H7 (cell line): ENCODE data around the genes TEP1 and METTL17.

DNA sequence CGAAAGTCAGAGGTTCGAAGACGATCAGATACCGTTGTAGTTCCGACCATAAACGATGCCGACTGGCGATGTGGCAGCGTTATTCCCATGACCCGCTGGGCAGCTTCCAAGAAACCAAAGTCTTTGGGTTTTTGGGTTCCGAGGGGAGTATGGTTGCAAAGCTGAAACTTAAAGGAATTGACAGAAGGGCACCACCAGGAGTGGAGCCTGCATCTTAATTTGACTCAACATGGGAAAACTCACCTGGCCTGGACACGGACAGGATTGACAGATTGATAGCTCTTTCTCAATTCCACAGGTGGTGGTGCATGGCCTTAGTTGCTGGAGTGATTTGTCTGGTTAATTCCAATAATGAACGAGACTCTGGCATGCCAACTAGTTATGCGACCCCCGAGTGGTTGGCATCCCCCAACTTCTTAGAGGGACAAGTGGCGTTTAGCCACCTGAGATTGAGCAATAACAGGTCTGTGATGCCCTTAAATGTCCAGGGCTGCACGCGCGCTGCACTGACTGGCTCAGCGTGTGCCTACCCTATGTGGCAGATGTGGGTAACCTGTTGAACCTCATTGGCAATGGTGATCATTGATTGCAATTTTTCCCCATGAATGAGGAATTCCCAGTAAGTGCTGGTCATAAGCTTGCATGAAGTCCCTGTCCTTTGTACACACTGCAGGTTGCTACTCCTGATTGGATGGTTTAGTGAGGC, 2545.2 kb upstream of the OR11H12 start:
- RAMPAGE, long total RNA, result no peak

DNA sequence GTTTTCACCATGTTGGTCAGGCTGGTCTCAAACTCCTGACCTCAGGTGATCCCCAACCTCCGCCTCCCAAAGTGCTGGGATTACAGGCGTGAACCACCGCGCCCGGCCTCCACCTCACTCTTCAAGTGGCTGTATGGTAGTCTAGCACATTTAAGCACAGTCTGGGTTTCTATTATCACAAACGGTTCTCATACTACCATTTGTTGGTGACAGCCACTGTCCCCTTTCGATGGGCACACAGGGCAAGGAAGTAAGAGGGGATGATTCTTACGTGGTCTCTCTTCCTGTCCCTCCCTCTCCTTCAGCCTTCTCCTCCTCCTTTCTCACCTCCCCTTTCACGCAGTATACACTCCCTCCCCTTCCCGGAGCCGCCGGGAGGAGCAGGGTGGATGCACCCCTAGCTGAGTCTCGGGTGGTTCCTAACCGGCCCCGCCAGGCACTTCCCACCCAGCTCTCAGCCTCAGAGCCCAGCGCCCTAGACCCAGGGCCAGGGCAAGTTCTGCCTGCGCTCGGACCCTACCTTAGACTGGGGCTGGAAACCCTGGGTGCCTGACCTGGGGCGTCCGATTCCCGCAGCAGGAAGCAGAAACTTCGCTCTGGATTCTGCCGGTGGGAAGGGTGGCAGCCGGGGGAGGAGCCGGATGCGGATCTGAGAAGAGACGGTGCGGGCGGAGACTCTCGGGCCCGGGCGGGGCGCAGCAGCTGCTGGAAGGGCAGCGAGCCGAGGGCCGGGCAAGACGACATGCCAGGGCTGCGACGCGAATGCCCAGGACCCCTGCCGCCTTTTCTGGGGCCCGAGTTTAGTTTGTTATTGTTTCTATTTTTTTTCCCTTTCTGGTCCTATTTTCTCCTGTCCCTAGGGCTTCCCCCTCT, at the start of gene TEP1:
TSS of gene TEP1 (minus strand) at position 651 of the 873 bp plus-strand sequence.
- RAMPAGE, long total RNA, result start-site peak on the minus strand centred at position 621 of the sequence, 27 bp wide, 57 reads

GRCh38 chr14:20414708-20415287, 1.5 kb upstream of the TEP1 start:
- RAMPAGE, long total RNA, result no peak

DNA sequence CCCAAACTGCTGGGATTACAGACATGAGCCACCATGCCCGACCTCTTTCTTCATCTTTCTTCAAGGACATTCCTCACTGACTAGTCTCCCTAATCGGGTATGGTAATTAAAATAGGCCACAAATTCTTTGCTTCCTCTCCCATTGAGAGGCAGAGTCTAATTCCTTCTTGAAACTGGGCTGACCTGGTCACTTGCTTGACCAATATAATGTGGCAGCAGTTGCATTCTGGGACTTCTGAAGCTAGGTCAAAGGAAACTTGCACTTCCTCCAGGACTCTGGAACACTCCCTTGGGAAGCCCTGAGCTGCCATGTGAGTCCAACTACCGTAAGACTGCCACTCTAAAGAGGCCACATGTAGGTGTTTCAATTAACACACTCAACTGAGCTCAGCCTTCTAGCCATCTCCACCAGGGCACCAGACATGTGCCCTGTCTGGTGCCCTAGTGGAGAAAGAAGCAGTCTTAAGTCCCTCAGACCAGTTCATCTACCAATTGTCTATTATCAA, 6.0 kb upstream of the TEP1 start:
- RAMPAGE, long total RNA, result no peak

DNA sequence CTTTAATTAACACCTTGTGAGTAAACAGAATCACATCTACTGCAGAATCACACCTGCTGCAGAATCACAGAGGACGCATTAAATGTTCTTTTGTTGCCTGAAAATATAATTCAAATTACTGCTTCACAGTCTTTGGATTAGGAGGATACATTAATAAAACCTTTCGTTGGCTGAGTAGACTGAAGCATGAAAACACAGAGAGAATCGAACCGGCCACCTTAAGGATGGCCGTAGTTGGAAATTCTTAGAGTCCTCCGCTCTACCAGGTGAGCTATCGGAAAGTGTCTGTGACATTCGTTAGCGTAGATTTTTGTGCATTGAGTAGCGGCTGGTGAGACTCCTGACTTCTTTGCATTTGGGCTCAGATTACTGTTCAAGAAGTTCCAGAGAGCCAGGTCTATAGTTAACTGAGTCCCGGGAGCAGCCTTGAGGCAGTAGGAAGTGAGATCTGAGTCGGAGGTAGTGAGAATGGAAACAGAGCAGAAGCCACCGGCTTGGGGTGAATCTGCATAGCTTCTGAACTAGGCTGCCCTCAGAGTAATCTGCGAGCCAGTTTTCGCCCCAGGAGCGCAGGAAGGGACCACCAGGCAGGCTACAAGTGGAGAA, 11.2 kb downstream of the OR6S1 start:
- RAMPAGE, long total RNA, result no peak

DNA sequence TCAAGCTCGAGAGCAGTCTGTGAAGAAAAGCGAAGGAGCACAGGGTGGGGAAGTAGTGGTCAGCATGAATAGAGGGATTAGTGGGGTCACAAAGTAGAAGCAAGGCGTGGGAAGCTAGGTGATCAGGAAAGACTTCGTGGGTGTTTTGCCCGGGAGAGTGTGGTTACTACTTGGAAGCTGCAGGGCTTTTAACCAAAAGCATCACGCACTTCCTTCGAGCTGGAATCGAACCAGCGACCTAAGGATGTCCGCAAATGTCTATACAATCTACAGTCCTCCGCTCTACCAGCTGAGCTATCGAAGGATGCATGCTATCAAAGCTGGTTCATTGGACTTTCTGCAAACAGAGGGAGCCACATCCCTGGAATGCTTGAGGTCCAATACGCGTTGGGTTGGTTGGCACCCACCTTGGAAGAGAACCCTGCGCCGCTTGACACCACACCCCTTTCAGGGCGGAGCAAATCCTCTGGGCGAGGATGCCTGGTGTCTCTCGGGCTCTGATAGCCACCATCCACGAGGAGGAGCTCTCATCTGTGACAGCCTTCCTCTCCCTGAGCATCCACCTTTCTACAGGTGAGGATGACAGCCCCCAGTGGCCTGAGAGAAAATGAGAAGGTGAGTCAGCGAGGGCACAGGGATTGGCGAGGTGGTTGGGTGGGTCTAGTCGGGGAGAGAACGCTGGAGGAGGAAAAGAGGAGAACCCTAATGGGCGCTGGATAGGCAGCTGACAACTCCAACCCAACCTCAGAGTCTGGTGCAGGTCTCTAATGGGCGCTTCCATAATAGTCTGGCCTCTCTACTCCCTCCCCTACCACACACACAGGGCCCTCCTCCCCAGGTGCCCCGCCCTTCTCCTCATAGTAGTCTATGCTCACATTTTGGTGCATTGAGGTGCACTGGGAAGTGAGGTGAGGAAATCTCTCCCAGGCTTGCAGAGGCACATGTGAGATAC, 16.0 kb upstream of the OR6S1 start:
- RAMPAGE, long total RNA, result no peak

DNA sequence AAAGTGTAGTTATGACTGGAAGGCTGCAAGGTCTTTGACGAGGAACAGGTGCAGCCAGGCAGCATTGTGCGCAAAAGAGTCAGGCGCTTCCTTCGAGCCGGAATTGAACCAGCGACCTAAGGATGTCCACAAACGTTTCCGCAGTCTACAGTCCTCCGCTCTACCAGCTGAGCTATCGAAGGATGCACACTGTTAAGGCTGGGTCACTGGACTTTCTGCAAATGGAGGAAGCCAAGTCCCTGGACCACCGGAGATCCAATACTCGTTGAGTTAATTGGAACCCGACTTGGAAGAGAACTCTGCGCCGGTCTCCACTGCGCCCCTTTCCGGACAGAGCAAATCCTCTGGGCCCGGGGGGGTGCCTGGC, 18.4 kb upstream of the OR6S1 start:
- RAMPAGE, long total RNA, result no peak

DNA sequence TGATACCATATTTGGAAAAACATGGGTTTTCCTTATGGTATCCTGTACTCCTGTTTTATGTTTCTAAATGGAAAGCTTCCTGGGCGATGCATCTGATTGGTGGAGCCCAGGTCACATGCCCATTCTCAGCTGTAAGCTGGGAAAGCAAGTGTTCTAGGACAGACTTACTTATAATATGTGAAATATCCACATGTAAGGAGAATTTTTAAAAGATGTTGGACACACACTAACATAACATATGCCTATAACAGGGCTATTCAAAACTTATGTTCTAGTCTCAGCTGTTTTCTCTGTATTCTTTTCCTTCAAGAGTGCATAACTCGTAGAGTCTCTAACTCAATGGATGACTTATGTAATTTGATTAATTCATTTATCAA, 4.3 kb upstream of the RNASE4 start:
- RAMPAGE, long total RNA, result no peak

- RAMPAGE, long total RNA, result no peak
Observed at GRCh38 chr14:20685042-20685485, 704 bp downstream of the RNASE4 start.

DNA sequence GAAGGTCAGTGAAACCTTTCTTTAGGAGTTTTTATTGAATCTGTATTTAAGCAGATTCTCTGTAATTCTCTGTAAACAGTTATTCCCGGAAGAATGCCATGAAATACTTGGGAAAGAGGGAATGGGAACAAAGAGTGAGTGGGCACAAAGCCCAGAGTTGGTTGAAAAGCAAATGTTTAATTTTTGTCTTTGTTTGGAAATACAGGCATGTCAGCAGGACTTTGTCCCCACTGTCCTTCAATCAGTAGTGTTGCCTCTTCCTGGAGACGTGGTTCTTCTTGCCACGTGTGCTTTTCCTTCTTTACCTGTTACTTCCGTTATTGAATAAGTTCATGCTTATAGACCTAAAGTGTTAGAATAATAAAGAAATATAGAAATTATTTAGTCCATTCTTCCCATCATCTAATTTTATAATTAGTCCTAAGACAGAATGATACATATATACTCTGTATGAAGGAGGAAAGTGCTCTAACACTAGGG, 2.1 kb upstream of the ANG start:
- RAMPAGE, long total RNA, result no peak

DNA sequence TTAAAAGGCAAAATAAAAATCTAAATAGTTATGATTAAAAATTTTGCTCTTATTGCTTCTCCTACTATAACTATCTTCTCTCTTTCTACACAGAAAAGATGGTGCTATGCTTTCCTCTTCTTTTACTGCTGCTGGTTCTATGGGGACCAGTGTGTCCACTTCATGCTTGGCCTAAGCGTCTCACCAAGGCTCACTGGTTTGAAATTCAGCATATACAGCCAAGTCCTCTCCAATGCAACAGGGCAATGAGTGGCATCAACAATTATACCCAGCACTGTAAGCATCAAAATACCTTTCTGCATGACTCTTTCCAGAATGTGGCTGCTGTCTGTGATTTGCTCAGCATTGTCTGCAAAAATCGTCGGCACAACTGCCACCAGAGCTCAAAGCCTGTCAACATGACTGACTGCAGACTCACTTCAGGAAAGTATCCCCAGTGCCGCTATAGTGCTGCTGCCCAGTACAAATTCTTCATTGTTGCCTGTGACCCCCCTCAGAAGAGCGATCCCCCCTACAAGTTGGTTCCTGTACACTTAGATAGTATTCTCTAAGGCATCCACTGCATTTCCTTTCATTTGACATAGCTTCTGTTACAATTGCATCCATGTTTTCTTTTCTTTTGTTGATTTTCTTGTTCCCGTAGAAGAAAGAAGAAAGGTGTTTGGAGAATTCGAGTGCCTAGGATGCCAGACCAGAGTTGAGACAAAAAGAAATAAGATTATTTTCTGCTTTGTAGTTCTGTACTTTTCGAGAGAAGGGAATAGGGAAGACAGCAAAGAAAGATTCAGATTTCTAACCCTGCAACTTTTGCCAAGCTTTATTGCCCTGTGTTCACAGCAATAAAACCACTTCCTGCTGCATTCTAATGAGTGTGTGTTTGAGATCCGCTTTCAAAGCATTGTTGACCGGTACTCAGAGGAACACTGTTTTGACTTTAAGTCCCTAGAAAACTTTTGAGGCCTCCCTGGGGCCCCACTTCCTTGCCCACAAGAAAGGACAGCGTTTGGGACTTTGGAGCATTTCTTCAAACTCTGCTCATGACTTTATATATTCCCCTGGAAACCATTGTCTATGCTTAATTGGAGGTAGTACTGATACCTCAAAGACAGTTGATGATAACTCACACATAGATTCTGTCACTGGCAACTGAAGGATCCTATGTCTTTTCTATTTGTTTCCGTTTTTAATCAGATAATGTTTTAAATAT, 937 bp downstream of the RNASE6 start:
- RAMPAGE, long total RNA, result no peak

DNA sequence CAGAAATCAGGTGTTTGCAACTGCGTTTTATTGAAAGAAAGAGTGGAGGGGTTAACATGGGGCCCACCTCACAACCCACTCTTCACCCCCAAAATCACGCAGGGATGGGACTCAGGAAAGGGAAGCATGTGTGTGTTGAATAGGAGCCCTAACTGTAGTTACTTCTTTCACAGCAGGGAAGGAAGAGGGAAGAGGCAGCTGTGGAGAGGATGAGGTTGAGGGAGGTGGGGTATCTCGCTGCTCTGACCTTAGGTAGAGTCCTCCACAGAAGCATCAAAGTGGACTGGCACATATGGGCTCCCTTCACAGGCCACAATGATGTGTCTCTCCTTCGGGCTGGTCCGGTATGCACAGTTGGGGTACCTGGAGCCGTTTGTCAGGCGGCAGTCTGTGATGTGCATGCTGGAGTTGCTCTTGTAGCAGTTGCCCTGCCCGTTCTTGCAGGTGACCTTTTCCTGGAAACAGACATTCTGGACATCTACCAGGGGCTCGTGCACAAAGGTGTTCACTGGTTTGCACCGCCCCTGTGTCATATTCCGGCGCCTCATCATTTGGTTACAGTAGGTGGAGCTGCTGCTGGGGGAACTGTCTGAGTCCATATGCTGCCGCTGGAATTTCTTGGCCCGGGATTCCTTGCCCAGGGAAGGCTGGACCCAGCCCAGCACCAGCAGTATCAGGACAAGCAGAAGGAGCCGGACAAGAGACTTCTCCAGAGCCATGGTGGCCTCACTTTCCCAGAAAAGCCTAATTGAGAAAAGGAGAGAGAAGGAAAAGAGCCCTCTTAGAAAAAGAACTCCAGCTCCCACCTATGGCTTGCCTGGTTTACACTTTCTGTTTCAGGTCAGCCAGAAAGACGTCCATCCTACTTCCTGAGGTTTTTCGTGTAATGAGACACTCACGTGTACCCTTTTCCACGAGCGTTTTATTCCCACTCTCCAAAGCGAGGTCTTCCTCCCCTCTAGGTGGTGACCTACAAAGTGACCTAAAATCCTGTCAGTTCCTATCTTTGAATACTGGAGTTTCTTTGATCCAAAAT, 976 bp downstream of the RNASE1 start:
- RAMPAGE, long total RNA, result no peak

- RAMPAGE, long total RNA, result no peak
Observed at GRCh38 chr14:20970588-20971298, 15.5 kb downstream of the RNASE2 start.

DNA sequence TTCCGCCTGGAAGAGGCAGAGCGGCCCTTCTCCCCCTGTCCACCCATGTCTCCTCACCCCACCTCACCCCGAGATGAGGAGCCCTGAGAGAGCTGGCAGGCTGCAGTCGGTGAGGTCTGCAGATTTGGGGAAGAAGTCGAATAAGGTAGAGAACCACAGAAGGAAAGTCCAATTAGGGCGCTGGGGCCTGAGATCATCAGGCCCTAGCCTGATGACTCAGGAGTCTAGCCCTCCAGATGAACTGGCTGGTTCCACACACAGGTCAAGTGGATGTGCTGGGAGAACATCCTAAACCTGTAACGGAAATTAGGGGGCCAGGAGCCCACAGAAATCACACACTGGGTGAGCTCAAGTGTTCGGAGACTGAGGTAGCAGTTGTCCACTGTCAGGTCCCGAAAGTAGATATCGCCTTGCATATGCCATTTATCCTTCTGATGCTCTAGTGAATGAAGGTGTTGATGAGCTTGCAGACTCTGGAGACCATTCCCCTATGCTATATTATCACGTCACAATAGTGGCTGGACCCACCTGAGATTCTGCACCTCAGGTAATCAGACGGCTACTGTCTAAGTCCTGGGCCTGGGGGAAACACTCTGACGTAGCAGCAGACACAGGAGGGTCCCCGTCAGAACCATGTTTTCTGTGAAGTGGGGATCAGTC, 930 bp upstream of the METTL17 start:
- RAMPAGE, long total RNA, result no peak

DNA sequence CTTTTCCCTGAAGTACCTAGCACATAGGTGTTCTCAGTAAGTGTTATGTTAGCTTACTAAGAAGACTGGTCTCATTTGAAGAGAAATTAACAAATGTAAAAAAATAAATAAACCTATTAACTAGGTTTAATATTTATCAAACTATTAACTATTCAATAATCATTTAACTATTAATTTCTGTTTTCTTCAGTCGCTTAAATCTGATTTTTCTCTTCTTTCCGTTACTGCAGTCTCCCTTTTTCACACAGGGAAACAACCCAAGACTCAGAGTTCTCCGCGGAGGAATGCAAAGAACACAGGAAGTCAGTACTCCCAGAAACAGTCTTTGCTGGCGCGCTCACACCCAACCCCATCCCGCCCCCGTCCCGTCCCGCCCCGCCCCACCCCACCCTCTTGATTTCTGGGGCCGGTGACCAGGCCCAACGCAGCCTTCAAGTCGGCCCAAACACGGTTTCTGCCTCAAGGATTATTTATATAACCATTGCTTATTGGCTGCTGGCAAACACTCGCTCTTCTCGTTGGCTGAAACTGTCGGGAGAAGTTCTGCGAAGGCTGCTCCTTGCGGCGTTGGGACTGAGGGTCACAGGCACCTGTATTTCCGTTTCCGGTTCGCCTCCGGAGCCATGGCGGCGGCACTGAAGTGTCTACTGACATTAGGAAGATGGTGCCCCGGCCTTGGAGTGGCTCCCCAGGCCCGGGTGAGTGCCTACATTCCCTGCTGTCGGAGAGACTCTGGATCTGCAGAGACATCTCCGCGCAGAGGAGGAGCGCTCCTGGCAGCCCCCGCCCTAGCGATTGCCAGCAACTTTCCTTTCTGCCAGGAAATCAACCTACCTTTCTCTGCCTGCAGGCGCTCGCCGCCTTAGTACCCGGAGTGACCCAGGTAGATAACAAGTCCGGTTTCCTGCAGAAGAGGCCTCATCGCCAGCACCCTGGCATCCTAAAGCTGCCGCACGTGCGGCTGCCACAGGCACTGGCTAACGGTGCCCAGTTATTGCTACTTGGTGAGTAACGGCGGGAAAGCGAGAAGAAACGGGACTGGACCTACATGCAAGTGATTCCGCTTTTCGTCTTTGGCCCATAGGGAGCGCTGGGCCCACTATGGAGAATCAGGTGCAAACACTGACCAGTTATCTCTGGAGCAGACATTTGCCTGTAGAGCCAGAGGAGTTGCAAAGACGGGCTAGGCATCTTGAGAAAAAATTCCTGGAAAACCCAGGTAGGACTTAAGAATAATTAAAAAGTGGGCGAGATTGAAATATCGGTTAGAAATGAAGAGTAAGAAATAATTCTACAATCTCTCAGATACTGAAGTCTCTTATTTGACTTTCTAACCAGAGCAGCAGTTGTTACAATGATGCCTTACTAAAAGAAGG, at the start of gene METTL17:
TSS of gene METTL17 (plus strand) at position 601 of the 1,376 bp plus-strand sequence.
- RAMPAGE, long total RNA, result start-site peak on the plus strand centred at position 611 of the sequence, 16 bp wide, 195 reads

GRCh38 chr14:21015078-21015737, 9.7 kb downstream of the NDRG2 start:
- RAMPAGE, long total RNA, result no peak

- RAMPAGE, long total RNA, result no peak
Observed at GRCh38 chr14:21069354-21069843, 705 bp upstream of the ARHGEF40 start.

DNA sequence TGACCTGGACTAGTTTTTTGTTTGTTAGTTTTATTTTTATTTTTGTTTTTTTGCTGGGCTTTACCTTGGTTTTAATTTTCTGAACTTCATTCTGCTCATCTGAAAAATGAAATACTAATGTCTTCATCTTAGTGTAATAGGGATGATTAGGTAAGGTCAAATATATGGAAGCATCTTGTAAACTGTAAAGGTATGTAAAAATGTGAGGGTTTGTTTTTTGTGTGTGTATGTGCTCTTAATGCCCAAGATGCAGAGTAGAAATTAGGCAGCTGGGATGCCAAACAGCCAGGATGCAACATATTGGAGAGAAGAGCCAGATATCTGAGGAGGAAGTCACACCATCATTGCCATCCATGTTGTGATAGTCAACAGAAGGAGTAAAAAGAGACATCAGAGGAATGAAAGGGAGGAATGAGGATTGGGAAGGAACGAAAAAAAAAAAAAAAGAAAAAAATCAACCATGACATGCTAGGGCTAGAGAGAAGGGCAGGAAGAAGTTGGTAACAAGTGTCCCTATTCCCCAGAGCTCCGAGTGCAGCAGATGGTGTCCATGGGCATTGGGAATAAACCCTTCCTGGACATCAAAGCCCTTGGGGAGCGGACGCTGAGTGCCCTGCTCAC, 11.9 kb downstream of the ZNF219 start:
- RAMPAGE, long total RNA, result no peak

DNA sequence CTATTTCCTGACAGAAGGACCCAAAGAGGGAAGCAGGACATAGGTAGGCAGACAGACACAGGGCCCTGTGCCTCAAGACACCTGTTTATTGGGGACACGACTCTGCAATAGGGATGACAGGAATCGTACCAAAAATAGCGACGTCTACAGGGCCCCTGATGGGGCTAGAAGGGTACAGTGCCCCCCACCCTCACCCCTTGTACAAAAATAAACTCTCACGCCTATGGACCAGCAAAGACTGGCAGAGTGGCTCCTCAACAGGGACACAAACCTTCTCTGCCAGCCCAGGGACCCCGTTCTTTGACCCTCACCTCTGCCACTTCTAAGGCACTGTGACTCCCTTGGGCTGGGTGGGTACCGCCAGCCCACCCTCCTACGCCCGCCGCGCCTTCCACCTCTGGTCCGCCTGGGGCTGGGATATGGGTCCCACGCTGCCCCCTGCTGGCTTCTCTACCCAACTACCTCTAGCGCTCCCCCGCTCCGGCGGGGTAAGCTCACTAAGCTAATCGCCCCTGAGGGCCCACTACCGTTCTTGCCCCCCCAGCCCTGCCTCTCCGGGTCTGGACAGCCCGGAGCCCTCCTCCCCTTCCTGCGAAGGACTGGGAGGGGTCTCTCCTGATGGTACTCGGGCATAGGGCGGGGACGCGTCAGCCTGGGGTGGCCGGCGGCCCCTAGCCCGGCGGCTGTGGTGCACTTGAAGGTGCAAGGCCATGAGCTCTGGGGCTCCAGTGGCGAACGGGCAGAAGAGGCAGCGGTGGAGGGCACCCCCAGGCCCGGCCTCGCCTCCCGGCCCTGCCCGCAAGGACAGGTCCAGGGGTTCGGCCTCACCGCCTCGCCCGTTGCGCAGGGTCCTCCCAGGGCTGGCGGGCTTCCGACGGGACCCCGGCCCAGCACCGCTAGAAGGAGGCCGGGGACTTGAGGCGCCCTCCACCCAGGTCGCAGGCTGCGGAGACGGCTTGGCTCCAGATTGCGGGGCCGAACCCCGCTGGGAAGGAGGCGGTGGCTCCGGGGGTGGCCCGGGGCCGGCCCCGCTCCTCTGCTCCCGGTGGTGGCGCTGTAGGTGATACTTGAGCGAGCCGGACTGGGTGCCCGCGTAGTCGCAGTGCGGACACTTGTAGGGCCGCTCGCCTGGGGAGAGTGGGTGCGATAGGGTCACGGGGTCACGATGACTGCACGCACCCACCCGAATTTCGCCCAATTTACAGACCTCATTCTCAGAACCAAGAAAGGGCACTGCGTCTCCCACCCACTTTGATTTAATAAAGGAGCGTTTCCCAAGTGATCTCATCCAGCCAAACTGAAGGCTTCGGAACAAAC, 8.0 kb downstream of the ZNF219 start:
- RAMPAGE, long total RNA, result no peak

DNA sequence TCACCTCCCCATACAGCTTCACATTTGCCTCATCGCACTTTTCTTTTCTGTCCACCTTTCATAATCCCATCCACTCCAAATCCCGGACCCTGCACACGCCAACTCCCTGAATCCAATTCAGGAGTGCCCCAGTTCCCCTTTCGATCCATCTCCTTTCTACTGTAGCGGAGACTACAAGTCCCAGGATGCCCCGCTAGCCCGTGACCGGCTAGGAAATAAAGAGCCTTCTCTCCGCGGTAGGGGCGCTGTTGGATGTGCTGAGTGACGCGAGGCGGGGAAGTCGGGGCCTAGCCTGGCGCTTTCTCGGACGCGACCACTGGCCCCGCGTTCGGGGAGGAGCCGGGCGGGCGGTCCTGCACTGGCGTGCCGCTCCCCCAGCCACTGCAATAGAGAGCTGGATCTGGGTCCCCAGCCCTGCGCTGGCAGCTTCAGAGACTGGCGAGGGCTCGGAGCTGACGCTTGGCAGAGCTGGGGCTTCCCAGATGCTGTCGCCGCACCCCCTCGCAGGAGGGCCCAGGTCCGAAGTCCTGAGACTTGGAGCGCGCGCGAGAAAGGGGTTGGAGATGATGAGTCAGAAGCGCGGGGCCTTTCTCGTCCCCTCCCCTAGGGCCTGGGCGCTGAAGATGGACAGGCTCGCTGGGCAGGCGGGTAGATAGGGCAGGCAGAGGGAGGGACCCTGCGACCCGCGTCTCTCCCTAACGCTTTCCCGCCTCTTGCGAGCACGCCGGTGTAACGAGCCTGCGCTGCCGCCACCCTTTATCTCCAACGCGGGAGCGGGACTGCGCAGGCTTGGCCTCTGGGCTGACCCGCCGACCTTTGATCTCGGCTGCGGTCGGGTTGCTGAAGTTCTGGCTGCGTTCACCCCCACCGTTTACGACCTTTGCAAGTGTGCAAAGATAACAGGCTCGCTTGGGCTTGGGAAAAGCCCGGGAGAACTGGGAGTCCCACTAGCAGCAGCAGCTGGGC, 2.9 kb downstream of the TMEM253 start:
- RAMPAGE, long total RNA, result start-site peak on the minus strand centred at position 143 of the sequence, 48 bp wide, 7 reads; start-site peak on the plus strand centred at position 598 of the sequence, 8 bp wide, 10 reads